ENCODE data around the gene GIMAP5.

DNA sequence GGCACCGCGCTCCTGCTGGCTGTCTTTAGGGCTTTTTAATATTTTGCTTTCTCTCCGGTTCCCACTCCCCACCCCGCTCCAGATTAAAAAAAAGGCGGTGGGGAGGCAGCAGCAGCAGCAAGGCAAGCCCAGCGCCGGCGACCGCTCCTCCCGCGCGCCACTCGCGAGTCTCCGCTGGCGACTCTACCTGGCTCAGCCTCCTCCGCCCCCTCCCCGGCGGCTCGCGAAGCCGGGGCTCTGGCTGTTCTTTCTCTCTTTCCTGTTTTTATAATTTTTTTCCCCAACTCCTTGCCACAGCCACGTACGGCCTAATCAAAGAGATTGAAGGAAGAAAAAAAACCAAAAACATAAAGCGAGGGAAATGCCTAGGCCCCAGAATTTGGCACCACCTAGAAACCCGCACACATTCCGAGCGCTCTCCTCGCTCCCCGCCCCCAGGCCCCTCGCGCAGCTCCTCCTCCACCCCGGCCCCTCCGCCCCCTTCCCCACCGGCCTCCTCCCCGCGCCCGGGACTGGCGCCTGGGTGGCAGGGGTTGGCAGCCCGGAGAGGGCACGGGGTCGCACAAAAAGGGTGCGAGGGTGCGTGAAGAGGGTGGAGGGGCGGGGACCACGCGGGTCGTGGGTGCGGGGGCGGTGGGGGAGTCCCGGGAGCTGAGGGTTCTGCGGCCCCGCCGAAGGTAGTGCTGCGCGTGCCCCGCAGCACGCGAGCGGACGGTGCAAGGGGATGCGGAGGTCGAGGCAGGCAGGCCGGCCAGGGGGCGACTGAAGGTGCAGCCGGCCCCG lies 174.3 kb downstream of the ATP6V0E2 start:
- RRBS, result no CpG with 5 or more reads among the region's 67 CpGs

DNA sequence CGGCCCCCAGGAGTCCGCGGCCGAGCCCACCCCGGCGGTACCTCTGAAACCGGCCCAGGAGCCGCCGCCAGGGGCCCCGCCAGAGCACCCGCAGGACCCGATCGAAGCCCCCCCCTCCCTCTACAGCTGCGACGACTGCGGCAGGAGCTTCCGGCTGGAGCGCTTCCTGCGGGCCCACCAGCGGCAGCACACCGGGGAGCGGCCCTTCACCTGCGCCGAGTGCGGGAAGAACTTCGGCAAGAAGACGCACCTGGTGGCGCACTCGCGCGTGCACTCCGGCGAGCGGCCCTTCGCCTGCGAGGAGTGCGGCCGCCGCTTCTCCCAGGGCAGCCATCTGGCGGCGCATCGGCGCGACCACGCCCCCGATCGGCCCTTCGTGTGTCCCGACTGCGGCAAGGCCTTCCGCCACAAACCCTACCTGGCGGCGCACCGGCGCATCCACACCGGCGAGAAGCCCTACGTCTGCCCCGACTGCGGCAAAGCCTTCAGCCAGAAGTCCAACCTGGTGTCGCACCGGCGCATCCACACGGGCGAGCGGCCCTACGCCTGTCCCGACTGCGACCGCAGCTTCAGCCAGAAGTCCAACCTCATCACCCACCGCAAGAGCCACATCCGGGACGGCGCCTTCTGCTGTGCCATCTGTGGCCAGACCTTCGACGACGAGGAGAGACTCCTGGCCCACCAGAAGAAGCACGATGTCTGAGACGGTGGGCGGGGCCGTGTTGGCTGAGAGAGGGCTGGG lies 3.8 kb downstream of the REPIN1 start:
- RRBS, result 96% methylated on average over 13 of the region's 81 CpGs

DNA sequence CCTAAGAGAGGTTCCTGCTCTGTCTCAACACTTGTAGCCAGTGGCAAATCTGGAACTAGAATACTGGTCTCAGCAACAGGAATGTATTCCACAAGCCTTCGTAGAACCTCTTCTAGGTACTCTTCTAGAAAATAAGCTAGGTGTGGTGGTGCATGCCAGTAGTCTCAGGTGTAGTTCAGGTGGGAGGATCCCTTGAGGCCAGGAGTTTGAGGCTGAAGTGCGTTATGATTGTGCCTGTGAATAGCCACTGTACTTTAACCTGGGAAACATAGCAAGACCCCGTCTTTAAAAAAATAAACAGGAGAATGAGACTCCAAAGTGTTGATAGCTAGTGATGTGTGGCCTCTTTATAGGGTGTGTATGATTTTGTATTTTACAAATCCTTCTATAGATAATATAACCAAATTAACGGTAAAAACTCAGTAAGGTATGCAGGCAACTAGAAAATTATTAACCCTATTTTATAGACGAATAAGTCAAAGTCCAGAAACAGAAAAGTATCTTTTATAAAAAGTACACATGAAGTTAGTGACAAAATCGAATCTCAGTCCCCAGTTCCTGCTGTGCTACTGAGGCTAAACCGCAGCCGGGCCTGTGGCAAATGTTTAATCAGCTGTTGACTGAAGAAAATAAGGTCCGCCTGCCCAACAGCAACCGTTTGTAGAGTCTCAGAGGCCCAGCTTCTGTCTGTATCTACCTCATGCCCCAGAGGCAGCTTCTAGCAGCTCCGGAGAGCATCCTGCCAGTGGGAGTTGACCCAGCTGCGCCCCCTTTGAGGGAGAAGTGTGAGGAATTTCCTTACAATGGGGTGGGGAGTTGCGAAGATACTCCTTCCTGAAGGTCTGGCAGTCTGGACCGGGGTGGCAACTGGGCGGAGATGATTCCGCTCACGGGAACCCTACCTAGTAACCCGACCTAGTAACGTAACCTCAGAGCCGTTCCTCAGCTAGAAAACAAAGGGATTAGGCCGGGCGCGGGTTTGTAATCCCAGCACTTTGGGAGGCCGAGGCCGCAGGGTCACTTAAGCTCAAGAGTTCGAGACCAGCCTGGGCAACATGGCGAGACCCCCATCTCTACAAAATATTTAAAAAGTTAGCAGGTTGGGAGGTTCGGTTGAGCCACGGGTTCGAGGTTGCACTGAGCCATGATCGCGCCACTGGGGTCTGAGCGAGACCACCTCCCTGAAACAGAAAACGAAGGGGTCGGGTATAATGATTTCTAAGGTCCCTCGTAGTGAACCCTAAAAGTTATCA lies 1.1 kb upstream of the ZNF775 start:
- RRBS, result no CpG with 5 or more reads among the region's 36 CpGs

GRCh38 chr7:150388549-150389322 lies 9.6 kb downstream of the ZNF775 start:
- RRBS, result no CpG with 5 or more reads among the region's 18 CpGs

- RRBS, result no CpG with 5 or more reads among the region's 17 CpGs
Measured at GRCh38 chr7:150421044-150421400, 15.5 kb downstream of the ENSG00000284691 start.

DNA sequence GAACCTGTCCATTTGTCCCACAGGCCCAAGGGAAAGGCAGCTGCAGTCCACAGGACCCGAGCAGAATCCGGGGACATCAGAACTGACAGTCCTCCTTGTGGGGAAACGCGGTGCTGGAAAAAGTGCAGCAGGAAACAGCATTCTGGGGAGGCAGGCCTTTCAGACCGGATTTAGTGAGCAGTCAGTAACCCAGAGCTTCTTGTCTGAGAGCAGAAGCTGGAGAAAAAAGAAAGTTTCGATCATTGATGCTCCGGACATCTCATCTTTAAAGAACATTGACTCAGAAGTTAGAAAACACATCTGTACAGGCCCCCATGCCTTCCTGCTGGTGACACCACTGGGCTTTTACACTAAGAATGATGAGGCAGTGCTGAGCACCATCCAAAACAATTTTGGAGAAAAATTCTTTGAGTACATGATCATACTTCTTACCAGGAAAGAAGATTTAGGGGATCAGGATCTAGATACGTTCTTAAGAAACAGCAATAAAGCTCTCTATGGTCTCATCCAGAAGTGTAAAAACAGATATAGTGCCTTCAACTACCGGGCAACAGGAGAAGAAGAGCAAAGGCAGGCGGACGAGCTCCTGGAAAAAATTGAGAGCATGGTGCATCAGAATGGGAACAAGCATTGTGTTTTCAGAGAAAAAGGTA lies 23.7 kb downstream of the GIMAP8 start:
- RRBS, result 92% methylated on average over 1 of the region's 11 CpGs

DNA sequence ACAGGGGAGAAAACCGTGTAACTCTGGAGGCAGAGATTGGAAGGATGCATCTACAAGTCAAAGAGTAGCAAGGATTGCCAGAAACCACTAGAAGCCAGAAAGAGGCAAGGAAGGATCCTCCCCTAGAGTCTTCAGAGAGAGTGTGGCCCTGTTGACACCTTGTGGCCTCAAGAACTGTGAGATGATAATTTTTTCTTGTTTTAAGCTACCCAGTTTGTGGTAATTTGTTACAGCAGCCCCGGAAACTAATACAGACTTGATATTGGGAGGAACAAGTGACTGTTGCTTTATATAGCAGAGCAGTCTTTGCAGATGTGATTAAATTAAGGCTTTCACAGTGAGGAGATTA lies 3.6 kb upstream of the GIMAP7 start:
- RRBS, result no CpG with 5 or more reads among the region's 2 CpGs

DNA sequence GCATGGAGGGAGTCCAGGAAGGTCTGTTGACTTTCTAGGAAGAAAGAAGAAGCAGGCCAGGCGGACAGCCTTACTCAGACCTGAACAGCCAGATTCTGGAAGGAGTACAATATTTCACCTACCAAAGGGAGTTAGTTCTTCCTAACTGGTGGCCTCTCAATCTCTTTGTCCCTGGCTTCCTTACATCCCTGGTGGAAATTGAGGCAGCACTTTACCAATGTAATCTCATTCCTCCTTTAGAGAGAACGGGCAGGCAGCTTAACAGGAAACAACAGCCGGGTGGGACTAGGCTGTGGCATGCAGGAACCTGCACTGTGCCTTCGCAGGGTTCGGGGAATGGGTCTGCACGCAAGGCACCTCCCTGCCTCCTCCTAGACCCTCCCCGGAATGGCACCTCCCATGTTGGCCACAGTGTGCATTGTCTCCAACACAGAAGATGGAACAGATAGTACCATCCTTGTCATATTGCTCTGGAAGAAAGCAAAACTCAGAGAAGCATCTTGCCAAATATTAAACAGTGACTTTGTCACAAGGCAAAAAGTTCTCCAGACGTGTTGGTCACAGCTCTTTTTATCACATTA lies 796 bp downstream of the GIMAP6 start:
- RRBS, result no CpG with 5 or more reads among the region's 8 CpGs

DNA sequence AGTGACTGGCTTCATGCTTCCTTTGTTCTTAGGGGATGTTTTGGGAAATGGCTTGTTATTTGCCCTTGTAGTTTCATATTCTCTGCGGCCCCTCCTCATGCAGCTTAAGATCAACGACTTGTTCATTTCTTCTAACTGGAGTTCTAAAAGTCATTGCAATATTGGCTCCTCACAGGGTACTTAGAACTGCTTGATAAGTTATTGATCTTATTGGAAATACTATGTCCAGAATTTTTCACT lies 8.5 kb upstream of the GIMAP2 start:
- RRBS, result no CpG with 5 or more reads among the region's 2 CpGs

DNA sequence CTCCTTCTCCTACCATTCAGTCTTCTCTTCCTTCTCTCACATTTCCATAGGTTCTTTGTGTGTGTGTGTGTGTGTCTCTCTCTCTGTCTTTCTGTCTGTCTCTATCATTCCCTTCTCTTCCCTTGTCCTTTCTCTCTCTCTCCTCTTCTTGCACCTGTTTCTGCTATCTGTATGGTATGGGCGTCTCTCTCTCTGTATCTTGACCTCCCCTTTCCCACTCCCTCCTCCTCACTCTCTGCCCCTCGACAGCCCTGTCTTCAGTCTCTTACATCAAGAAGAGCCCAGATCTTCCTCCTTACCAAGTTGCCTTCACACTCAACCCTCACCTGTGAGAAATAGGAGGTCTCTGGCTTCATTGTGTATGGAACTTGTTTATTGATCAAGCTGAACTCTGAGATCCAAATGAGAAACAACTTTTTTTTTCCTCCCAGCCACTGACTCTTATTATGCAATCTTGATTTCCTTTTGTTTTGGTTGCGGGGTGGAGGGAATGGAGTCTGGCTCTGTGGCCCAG lies 2.2 kb downstream of the GIMAP2 start:
- RRBS, result no CpG with 5 or more reads among the region's 3 CpGs

GRCh38 chr7:150718468-150718878 lies 2.1 kb downstream of the GIMAP1 start:
- RRBS, result no CpG with 5 or more reads among the region's 4 CpGs

DNA sequence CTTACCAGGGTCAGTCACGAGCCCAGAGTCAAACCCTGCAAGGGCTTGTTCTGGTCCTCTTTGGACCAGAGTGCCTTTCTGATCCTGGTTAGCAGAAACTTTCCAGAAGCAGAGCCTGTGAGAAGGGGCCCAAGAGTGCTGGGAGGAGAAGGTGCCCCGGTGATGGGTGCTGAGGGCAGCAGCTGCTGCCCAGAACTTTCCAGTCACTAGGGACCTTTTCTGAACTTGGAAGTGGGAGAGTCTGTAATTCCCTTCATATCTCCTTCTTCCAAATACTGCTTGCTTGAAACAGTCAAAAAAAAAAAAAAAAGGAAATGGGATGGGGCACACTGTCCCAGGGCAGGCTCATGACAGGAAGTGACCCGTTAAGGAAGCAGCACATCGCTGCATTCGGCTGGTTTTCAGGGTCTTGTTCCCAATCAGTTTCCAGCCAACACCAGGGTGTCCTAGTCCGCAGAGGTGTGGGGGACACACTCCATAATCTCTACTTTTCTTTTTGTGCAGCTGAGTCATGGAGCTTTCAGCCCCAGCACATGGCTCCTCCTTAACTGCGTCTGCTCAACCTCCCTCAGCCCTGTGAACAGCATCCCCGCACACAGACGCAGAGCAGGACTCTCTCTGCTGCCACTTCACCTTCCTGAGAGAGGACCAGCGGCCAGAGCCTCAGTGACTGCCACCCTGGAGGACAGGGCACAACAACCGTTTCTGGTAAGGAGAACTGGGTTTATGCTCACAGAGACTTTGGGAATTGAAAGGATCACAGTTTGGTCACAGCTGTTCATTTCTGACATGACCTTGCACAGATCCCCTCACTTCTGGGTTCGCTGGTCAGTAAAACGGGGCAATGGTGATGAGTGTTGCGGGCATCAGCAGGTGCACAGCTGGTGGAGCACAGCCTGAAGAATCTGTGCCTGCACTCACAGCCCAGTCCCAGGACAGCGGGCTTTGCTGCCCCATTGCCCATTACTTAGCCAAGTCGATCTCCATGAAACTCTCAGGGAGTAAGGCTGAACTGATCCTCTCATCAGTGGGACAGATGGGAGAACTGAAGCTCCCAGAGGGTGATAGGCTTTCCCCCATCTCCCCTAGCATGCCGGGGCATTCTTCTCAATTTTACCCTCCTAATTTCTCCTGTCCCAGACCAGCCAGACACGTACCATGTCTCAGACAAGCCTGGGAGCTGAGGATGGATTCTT lies at the start of gene GIMAP5:
TSS of gene GIMAP5 (plus strand) at position 418 of the 1,196 bp plus-strand sequence.
- RRBS, result no CpG with 5 or more reads among the region's 18 CpGs

GRCh38 chr7:150739356-150739753 lies 2.1 kb downstream of the GIMAP5 start:
- RRBS, result no CpG with 5 or more reads among the region's 2 CpGs

DNA sequence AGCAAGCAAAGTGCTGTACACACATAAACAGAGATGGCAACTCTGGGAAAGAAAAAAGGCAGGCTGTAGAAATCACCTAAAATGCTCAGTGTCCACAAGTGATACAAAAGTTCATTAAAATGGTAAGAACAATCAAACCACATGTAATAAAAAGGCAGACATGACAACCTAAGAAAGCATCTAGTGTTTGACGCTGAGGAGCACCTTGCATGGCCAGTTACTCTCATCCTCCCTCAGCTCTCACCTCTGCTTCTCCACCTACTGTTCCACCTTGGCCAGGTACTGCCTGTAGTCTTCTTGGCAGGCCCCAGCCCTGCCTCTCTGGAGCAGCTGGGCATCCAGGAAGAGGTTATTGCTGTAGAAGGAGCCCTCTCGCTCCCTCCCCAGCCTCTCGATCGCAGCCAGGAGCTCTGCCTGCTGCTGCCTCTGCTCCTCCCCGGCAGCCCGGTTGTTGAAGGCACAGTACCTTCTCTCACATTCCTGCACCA lies 9.6 kb downstream of the GIMAP5 start:
- RRBS, result no CpG with 5 or more reads among the region's 6 CpGs

DNA sequence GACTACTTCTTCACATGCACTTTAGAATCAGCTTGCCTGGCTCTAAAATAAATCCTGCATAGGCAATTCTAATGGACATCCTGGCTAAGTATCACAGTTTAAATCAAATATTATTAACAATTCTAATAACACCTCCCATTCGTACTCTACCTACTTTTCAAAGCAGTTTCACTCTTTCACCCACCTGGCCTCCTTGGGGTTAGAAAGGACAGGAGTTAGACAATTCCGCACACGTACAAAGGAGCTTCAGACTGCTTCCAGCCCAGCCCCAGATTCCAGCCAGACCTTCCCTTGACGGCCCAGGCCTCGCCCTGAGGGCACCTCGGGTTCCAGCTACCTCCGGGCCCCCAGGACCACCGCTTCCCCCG lies 753 bp downstream of the TMEM176B start:
- RRBS, result no CpG with 5 or more reads among the region's 9 CpGs

GRCh38 chr7:150962739-150963280 lies 15.3 kb downstream of the KCNH2 start:
- RRBS, result no CpG with 5 or more reads among the region's 15 CpGs

DNA sequence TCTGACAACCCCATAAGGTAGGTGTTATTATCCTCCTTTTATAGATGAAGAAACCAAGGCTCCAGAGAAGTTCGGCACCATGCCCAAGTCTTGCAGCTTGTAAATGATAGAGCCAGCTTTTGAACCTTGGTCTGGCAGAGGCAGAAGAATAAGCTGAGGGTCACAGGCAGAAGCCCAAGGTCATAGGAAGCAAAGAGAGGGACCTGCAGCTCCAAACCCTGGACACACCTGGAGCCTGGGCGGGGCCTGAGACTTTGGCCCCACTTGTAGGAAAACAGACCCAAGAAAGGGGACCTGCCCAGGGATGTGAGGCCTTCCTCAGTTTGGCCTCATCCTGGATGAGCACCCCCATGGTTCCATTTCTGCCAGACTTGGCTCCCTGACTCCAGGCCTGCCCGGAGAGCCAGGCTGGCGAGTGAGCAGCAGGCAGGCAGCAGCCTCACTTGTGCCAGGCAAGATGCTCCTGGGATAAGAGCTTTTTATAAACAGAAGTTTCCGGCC lies 2.5 kb downstream of the KCNH2 start:
- RRBS, result no CpG with 5 or more reads among the region's 5 CpGs

DNA sequence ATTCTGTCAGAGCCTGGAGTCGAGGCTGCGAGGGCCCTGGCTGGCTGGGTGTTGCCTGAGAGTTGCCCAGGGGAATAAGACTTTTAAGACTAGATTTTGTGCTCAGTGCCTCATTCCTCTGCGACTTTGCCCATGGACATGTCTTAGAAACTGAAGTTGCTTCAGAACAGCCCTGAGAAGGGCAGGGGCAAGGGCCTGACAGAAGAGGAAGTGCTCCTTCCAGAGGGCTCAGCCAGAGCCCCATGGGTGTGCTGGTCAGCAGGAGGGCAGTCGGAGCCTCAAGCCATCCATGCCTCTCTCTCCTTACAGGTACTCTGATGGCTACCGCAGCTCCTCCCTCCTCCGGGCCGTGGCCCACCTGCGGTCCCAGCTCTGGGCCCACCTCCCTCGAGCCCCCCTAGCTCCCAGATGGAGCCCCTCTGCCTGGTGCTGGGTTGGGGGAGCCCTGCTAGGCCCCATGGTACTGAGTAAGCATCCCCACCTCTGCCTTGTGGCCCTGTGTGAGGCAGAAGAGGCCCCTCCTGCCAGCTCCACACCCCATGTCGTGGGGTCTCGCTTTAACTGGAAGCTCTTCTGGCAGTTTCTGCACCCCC lies 5.1 kb downstream of the ABCB8 start:
- RRBS, result no CpG with 5 or more reads among the region's 11 CpGs

DNA sequence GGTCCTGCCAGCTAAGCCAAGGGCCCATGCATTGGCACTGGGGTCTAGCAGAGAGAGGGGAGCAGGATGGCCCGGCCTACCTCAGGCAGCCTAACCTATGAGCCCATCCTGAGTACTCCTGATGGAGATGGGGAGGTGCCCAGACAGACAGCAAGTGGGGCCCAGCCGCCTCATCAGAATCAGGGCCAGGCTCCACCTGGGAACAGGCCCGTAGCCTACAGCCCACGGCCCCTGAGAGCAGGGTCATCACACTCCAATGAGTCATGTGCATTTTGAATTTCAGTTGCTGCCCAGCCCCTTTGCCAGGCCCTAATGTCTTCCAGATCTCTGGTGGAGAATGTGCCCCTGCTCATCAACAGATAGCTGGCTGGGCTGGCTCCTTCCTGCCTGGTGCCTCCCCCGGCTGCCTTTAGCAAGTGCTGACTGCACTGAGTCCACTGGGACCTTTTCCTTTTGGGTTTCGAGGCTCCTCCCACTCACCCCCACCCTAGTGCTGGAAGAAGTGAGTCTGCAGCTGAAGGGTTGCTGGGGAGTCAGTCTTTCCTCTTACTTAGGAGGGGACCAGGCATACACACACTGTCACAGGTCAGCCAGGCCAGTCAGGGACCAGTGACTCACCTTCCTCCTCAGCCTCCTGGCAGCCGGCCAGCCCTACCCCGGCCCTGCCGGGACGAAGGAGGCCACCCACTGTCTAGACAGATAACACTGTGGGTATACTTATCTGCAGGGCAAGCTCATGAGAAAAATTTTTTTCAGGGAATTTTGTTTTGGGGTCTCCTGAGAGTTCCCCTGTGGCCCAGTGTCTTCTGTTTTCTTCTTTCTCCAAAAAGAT lies 9.2 kb upstream of the ASIC3 start:
- RRBS, result no CpG with 5 or more reads among the region's 10 CpGs

DNA sequence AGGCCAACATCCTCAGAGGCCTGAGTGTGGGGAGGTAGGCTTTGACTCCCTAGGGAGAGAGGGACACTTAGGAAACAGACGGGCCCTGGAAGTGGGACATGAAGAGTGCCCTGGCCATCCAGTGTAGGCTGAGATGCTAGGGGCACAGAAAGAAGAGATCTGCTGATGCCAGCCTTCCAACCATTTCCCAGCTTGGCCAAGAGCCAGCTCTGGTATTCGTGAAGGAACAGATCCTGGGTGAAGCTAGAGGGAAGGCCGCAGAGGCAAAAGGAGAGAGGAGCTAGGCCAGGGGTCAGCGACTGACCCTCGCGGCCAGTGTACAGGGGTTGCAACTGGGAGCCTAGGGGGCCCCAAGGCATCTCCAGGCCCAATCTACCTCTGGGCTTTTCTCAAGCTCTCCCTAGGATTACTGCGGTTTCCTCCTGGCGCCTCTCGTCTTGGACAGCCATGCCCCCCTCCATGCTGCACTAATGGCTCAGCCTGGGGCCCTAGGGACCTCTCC lies 306 bp upstream of the ASIC3 start:
- RRBS, result no CpG with 5 or more reads among the region's 9 CpGs